Vermiform appendix (tissue), 1 donor: ENCODE data around the genes COBLL1, CERS6 and SP5.

GRCh38 chr2:164779145-164779864 lies 62.3 kb downstream of the COBLL1 start:
- PRO-cap = no peak

DNA sequence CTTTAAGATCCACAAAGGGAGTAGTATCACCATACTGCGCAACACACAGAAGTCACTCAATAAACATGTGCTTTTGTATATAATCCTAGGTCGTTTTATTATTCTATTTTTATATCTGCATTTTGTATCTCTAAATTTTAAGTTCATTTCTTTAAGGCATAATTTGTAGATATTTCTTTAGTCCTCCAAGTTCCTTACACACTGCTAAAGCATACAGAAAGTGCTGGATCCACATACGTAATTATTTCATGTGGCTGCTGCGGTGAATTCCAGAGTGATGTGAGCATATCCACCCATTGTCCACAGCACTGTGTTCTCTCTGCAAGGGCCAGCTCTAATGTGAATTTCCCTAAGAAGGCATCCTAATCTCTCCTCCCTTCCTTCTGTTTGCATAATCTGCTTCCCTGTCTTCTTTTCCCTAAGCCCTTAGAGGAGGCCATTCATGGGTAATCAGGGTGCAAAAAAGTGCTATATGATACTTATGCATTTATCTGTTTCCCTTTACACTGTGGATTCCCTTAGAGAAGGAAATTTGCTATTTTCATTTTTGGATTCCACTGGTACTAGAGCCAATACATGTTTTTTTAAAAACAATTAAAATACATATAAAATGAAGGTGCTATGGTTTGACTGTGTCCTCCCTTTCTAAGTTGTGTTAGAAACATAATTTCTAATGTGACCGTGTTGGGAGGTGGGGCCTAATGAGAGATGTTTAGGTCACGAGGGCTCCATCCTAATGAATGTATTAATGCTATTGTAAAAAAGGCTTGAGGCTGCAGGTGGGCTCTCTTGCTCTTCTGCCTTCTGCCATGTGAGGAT lies 57.2 kb downstream of the COBLL1 start:
- PRO-cap = no peak

DNA sequence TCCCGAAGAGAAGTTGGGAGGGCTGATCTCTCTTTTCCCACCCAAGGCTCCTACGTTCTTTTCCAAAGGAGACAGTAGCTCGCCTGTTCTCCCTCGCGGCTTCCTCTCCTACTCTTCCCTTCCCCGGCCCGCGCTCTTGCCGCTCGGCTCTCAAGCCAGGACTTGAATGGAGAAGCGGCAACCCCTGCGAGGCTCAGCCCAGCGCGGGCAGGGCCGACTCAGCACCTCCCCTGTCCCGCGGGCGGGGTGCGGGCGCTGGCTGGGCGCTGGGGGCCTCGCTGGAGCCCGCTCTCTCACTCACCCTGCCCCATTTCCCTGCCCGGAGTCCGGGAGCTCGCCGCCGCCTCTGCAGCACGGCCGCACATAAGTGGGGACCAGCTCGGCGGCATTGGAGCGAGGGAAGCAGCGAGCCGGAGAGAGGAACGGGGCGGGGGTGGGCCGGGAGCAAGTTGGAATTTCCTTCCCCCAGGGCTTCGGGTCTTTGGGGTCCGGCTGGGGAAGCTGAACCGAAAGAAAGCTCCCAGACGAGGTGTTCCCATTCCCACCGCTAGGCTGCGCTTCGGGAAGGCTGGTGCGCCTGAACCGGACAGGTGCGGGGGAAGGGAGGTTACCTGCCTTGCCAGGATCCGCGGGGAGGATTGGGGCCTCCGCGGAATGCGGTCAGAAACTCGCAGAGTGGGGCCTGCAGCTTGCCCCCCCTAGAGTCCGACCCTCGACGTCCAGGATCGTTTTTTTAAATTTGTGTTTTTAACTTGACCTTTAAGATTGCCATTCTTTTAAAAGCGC lies at the start of gene COBLL1:
Gene COBLL1, minus strand, starts transcription at position 168 of the 786 bp plus-strand sequence.
- PRO-cap = bidirectional peak, plus-strand start at position 310 of the sequence, minus-strand start at position 164 of the sequence

GRCh38 chr2:164920346-164920863 lies 34.9 kb downstream of the SLC38A11 start:
- PRO-cap = no peak

- PRO-cap = no peak
Observed at GRCh38 chr2:165293733-165294189, 54.5 kb downstream of the SCN2A start.

GRCh38 chr2:165486251-165486475 lies 16.7 kb downstream of the CSRNP3 start:
- PRO-cap = no peak

DNA sequence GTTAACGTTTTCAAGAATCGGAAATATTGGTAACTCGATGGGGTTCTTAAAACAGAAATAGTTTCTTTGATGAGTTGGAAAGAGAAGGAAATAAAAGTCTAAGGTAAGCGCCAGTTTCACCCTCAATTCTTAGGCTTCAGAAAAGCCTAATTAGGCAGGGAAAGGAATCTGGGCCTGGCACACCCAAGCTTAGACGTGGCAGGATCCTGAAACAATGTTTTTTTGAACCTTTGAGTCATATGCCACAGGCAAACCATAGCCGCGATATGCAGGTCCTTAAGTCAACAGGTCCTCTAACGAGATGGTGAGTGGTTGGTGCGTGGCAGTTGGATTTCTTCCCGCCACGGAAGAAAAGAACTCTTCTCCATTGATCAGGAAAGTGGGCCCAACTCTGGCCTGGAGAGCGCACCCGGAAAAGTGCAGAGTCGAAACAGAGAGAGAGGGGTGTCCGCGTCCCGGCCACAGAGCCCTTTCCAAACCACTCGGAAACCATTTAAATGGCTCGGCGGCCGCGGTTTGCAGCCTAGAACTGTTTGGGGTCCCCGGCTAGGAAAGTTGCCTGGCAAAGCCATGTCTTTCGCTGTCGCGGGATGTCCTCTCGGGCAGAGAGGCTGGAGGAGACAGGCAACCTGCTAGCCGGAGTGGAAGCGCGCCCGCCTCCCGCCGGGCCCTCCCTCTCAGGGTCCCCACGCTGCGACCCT lies 901 bp downstream of the GALNT3 start:
- PRO-cap = bidirectional peak, plus-strand start at position 299 of the sequence, minus-strand start at position 131 of the sequence

GRCh38 chr2:166149057-166149395 lies 21.2 kb upstream of the SCN1A start:
- PRO-cap = no peak

DNA sequence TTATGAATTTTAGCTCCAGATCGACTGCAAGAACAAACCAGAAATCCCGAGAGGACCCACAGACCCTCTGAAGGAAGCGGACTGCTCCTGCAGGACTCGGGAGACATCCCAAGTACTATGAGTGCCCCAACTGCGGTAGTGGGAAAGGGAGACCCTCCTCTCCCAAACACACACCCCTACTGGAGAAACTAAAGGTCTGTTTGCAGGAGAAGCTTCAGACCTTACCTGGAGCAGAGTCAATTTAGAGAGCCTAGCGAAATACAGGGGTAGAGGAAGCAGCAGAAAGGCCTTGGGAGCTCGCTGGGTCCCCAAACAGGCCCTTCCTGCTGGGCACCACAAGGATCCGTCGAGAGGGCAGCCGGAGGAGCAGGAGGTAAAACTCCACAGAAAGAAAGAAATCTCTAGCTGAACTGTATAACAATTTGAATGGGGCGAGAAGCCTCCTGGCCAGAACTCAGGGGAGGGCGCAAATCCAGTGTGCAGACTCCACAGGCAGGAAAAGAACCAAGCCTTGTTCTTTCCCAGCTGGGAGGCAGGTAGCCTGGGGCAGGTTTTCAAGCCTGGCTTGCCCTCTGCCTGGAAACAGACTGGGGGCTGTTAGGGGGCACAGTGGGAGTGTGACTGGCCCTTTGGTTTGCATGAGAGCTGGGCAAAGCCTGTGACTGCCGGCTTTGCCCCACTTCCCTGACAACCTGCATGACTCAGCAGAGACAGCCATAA lies 402.9 kb downstream of the STK39 start:
- PRO-cap = no peak

GRCh38 chr2:168086815-168087539 lies 160.4 kb downstream of the STK39 start:
- PRO-cap = no peak

GRCh38 chr2:168196664-168197348 lies 50.6 kb downstream of the STK39 start:
- PRO-cap = bidirectional peak, plus-strand start at chr2:168197125, minus-strand start at chr2:168196953

DNA sequence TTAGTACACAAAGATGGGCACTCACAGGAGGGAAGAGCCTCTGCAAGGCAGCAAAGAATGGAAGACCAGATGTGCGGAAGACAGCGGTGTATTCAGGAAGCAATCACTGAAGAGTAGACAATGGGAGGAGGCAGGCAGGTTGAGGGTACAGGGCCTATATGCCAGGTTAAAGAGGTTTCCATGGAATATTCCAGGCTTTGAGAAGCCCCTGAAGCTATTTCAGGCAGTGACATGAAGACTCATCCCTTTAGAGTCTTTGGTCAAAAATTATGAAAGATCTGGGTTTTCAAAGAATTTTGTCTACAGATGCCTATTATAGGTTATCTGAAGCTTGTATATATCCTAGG lies 1.8 kb downstream of the STK39 start:
- PRO-cap = no peak

GRCh38 chr2:168455568-168456824 lies at the start of gene CERS6:
Gene CERS6, plus strand, starts transcription at chr2:168456272.
- PRO-cap = bidirectional peak, plus-strand start at chr2:168456295, minus-strand start at chr2:168456123

DNA sequence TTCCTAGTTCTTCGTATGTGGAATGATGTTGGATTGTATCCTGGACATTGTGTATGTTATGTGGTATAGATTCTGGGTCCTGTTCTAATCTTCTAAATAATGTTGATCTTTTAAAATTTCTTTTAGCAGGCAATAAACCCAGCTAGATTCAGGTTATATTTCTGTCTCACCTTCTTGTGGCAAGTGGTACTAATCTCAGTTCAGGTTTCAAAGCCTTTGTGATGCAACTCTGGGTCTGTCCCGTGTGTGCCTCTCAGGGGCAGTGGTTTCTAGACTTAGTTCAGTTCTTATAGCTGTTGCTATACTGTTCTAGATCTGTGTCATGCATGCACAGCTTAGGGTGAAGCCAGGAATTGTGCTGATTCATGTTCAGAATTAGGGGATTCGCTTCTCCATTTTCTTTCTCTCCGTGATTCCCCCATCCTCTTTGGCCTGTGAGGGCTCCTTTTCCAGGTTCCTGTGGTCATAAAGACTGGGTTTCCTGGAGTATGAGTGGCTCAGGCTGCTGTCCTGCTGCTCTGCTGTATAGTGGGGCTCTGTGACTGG lies 33.9 kb downstream of the CERS6 start:
- PRO-cap = no peak

DNA sequence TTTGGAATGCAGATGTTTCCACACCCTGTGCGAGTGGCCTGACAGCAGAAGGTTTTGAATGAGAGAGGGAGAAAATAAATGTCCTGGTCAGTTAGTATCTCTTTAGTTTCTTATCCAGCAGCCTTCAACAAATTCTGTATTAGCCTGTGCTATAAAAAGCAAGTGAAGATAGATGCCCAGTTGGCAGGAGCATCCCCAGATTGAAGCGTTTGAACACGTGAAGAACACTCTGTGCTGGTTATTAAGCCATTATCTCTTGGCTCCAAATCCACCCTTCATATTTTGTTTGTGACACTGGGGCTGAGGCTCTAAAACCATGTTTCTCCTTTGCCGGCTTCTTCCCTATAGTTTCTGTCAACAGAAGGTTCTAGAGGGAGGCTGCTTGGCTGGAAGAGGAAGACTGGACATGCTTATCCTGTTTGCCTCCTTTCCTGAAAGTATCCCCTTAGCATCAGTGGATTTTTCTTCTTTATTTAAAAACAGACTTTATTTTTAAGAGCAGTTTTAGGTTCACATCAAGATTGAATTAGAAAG lies 70.7 kb downstream of the CERS6 start:
- PRO-cap = no peak

DNA sequence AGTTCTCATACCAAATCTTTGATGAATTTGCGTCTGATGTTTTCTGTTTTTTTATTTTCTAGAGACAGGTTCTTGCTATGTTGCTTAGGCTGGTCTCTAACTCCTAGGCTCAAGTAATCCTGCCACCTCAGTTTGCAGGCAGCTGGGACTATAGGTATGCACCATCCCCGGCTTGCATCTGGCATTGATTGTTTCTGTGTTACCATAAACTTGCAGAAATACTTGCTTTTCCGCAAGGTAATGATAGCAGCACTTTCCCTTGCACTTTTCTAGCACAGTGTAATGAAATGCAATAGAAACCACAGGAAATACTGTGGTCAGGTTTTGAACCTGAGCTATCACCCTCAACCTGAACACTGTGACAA lies 38.2 kb downstream of the DHRS9 start:
- PRO-cap = unidirectional peak, minus-strand start at position 178 of the sequence

DNA sequence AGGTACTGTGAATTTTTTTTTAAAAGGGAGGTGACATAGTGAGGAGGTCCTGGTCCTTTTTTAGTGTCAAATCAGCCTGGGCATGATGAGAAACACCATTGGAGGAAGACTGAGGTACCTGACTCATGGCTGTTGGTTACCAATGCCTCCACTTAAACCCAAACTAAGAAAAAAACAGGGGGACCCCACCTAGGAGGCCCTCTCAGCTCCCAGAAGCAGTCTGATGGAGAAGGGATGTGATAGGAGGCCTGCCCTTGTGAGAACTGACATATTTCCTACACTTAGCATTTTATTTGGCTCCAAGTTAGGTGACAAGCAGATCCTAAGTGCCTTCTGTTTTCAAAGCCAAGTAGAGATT lies 38.5 kb downstream of the DHRS9 start:
- PRO-cap = no peak

GRCh38 chr2:169649161-169649556 lies 45.0 kb downstream of the CFAP210 start:
- PRO-cap = no peak

DNA sequence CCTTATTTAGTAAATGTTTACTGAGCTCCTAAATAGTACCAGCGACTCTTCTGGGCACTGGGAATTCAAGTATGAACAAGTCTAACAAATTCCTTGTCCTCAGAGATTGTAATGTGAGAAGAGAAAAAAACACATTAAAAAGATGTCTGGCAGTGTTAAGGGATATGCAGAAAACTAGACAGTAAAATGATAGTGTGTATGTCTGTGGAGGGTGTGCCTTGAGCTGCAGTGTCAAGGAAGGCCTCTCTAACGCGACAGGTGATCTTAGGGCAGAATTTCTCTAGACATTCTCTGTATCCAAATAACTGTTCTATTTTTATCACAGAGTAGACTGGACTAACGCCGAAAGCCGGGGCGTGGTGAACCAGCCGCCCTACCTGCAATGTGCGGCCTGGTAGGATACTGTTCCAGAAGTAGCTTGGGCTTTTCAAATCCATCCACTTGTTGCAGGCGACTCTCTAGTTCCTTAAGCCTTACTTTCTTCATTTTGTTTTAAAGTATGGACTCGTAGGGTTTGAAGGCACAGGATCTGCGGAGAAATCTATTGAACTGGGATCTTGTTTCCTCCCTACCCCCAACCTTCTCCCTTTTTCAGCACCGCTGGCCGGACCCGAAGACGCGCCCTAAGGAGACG lies 476 bp downstream of the METTL5 start:
- PRO-cap = no peak

- PRO-cap = unidirectional peak, plus-strand start at chr2:170715337
Observed at GRCh38 chr2:170715086-170715708, at the start of gene SP5. Gene SP5, plus strand, starts transcription at chr2:170715337.